Omental fat pad (tissue), 4 donors: ENCODE measurements around the genes SLC39A13, TRIM51G, OR4C6, OR5D16, OR5M8, OR5AP2, OR5AR1 and LRRC55.

GRCh38 chr11:47387779-47388593 lies 9.6 kb upstream of the SPI1 start:
- PRO-cap = no peak
- RAMPAGE, long total RNA, 4 experiments = no peak in any of the 4 experiments

- PRO-cap = bidirectional peak, plus-strand start at chr11:47408590, minus-strand start at chr11:47408352
- RAMPAGE, long total RNA, 4 experiments = no peak in any of the 4 experiments
Measured at GRCh38 chr11:47407669-47408782, at the start of gene SLC39A13. SLC39A13 (plus strand) TSS chr11:47408590.

- PRO-cap = no peak
- RAMPAGE, long total RNA, 4 experiments = no peak in any of the 4 experiments
Measured at GRCh38 chr11:47442459-47442946, 6.4 kb downstream of the RAPSN start.

GRCh38 chr11:47483289-47483693 lies 34.4 kb upstream of the RAPSN start:
- PRO-cap = no peak
- RAMPAGE, long total RNA, 4 experiments = no peak in any of the 4 experiments

GRCh38 chr11:47942028-47942772 lies 38.2 kb upstream of the PTPRJ start:
- PRO-cap = no peak
- RAMPAGE, long total RNA, 4 experiments = no peak in any of the 4 experiments

- PRO-cap = no peak
- RAMPAGE, long total RNA, 4 experiments = no peak in any of the 4 experiments
Measured at GRCh38 chr11:47950341-47950619, 30.1 kb upstream of the PTPRJ start.

- PRO-cap = no peak
- RAMPAGE, long total RNA, 4 experiments = no peak in any of the 4 experiments
Measured at GRCh38 chr11:47977582-47978069, 2.7 kb upstream of the PTPRJ start.

DNA sequence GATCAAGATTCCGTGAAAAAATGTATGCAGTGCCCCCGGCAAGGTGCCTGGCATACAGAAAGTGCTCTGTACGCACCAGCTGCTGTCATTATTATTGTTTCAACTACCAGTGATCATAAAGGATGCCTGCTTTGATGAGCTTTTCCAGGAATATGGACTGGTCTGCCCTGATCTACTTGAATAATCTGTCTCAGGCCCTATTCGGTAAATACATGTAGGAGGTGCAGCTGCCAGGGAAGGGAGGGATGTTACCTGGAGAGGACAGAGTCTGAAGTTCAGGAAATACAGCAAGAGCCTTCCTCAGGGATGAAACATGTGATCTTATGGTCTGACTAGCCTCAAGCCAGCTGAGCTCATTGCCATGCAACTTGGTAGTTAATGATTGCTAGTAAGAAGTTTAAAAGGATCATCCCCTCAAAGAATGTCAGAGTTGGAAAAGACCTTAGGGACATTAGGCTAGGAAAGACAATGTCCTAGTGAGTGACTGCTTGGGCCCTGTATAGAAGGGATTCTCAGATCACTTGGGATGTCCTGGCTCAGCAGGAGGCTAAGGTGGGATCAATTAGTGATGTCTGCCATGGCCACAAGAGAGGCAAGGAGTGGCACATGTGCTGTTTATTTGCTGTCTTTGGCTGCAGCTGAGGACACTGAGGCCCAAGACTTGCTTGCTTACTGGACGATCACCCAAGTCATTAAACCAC lies 18.4 kb downstream of the PTPRJ start:
- PRO-cap = no peak
- RAMPAGE, long total RNA, 4 experiments = no peak in any of the 4 experiments

DNA sequence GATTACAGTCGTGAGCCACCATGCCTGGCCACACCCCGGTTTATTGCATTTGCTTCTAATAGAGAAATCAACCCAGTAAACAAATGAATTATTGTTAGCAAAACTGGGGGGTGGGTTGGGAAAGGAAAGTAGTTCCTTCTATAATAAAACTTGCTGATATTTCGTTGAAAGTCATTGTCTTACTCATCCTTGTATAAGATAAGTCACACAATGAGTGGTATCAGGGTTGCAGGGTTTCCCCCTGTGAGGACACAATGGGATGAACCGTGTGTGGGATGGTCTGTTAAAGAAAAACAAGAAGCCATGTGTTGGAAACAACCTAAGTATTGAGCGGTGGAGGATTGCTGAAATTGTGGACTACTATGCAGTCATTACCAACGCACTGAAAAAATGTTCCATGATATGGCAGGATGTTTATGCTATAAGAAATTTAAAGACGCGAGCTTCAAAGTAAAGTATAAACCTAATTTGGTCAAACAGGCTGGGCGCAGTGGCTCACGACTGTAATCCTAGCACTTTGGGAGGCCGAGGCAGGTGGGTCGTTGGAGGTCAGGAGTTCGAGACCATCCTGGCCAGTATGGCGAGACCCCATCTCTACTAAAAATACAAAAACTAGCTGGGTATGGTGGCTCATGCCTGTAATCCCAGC lies 28.6 kb downstream of the PTPRJ start:
- PRO-cap = no peak
- RAMPAGE, long total RNA, 4 experiments = no peak in any of the 4 experiments

GRCh38 chr11:48015982-48016591 lies 35.7 kb downstream of the PTPRJ start:
- PRO-cap = no peak
- RAMPAGE, long total RNA, 4 experiments = no peak in any of the 4 experiments

DNA sequence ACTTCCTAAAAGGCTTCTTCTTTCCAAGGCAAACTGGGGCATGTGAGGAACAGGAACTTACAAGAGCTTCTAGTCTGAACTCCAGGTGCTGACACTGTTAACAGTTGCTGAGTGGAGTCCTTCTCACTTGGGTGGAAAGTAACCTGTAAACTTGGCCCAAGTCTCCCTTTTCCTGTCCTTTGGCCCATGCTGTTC lies 53.5 kb downstream of the PTPRJ start:
- PRO-cap = no peak
- RAMPAGE, long total RNA, 4 experiments = no peak in any of the 4 experiments

DNA sequence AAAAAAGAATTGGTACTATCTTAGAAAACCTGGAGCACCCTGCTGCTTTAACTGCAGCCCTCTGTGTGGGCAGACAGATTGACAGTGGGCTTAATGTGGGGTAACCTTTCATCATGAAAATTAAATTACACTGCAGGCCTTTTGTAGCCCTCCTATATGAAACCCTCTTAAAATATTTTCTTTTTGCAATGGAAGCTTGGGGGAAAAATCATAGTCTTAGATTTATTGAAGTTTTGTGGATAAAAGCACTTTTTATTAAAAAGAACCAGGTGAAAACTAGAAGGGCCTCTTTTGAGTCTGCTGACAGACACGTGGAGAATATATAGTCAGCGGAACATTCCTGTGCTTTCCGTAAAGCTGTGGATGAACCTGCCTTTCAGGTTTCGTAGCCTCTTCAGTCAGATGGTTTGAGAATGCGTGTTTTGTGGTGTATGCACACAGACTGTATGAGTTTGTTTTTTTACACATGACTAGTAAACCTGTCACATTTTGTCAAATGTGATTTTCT lies 69.4 kb downstream of the PTPRJ start:
- PRO-cap = no peak
- RAMPAGE, long total RNA, 4 experiments = no peak in any of the 4 experiments

DNA sequence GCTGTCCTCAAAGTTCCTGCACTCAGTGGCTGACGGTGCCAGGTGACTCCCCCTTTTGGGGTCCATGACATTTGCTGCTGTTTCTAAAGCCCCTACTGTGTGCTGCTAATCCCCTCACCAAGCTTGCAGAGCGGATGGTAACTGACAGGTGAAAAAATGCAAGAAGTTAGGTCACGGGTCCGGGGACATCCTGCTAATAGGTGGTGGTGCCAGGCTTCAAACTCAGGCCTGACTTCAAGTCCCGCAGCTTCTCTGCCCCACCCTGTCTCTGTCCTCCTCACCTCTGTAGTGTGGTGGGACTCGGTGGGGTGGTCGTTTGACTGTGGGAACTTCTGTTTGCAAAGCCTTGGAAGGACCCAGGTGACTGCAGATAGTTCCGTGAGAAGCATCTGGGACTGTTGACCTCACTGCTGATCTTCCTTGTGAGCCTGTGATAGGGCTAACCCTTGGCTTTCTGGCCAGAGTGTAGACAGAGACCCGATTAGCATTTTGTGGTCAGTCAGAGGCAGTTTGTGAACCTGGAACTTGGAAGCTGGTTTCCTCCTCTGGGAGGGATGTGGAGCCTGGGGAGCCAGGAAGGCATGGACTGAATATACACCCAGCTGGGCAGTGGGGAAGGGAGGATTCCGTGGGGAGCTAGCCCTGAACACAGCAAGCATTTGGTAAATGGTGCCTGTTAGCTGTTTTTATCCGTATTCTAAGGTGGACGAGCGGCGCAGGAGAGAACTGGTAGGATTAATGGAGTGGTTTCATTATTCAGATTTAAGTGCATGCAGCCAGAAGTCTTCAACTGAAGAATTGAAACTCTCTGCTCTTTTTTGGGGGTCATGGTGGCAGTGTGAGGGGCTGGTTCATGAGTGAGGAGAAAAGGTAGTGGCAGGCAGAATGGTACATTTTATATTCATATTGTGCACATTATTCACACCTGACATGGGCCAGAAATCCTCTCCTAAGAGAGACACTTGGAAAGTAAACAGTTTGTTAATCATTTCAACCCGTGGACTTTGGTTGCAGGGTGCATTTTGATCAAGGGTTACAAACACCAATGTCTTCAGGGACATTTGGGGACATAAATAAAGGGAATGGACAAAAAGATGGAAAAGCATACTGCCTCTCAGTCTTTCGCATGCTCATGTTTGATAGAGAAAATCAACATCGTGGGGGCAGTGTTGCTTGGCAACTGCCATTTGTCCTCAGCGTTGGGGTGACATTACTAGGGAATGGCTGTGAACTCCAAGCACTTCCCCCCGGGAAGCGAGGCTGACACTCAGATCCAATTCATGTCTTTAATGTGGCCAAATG lies 115.1 kb upstream of the OR4B1 start:
- PRO-cap = no peak
- RAMPAGE, long total RNA, 4 experiments = no peak in any of the 4 experiments

DNA sequence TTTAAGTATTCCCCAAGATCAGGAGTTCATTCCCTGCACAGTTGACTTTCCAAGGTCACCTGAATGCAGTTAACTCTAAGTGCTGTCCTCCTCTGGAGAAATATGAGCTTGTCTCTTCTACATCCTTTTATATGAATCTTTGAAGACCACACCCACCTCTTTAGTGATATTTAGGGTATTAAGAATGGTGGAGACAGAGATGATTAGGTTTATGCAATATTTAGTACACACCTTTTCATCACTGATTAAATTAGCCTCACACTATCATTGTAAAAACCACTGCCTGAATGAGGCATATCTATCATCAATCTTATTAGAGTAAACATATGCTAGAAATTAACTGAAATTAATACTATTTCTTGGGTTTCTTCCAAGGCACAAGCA lies at the start of gene TRIM51G:
Gene TRIM51G (minus strand): TSS at position 96 of the 384 bp plus-strand sequence.
- PRO-cap = no peak
- RAMPAGE, long total RNA, 4 experiments = no peak in any of the 4 experiments

DNA sequence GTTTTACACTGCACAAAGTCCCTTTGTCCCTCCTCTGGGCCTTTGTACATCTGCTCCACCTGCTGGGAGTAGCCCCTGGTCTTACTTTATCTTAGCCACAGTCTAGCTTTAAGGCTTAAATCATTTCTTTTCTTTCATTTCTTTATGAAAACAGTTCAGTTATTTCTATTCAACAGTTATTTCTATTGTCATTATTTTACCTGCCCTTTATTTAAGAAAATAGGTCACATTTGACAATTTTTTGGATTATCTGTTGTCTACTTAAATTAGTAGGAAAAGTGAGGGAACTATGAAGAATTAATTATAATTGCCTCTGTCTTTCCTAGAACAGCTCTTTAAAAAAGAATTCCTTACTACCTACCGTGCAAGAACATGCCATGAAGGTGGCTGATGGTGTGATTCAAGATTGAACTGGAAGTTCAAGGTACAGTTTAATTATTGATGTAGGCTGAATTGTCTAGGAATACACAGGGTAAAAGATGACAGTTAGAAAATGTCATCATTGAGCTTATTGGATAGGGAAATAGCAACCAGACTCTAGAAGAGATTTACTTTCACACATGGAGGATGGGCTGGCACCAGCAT lies at the start of gene OR4C6:
Gene OR4C6 (plus strand): TSS at position 377 of the 585 bp plus-strand sequence.
- PRO-cap = no peak
- RAMPAGE, long total RNA, 4 experiments = no peak in any of the 4 experiments

- PRO-cap = no peak
- RAMPAGE, long total RNA, 4 experiments = no peak in any of the 4 experiments
Measured at GRCh38 chr11:55838548-55838882, at the start of gene OR5D16. OR5D16 (plus strand) TSS chr11:55838752.

DNA sequence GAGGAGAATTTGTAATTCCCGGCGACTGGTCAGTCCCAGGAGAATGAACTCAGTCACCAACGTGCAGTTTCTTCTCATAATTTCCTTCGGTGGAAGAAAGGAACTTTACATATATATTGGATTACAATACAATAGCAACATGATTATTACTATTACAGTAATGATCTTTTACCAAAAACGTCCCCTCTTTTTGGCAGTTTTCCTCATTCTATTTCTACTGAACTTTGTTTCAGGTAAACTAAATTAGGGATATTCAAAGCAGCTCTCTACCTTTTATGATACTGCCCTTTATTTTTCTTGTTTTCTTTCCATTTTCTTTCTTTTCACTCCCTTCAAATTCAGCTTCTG lies at the start of gene OR5M8:
Gene OR5M8 (minus strand): TSS at position 78 of the 348 bp plus-strand sequence.
- PRO-cap = no peak
- RAMPAGE, long total RNA, 4 experiments = no peak in any of the 4 experiments

- PRO-cap = no peak
- RAMPAGE, long total RNA, 4 experiments = no peak in any of the 4 experiments
Measured at GRCh38 chr11:56642257-56642653, at the start of gene OR5AP2. OR5AP2 (minus strand) TSS chr11:56642439.

DNA sequence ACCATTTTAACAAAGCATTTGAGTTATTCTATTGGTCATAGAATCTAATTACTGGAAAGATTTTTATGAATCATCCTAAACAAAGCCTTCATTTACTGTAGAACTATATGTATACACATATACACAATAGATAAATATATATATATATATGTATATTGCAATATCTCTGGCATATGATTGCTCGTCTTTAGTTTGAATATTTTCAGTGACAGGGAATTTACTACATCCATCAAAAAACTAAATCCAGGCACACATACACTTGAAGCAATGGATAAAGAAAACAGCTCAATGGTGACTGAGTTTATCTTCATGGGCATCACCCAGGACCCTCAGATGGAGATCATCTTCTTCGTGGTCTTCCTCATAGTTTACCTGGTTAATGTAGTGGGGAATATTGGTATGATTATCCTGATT lies at the start of gene OR5AR1:
Gene OR5AR1 (plus strand): TSS at position 268 of the 414 bp plus-strand sequence.
- PRO-cap = no peak
- RAMPAGE, long total RNA, 4 experiments = no peak in any of the 4 experiments

DNA sequence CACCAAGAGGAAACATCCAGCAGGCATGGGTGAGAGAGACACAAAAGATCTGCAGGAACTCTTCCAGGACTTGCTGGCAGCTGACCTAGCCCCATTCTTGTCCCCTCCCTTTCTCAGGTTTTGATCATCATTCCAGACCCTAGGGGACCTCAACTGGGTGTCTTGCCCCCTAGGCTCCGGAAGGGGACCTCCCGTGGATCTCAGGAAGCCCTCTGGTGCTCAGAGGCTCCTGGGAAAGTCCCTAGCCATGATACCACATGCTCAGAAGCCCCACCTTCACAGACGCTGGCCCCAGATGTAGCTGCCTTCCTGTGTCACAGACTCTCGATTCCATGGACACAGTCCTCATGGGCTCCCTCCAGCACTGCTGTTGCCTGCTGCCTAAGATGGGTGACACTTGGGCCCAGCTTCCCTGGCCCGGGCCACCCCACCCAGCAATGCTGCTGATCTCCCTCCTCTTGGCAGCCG lies at the start of gene LRRC55:
Gene LRRC55 (plus strand): TSS at position 317 of the 468 bp plus-strand sequence.
- PRO-cap = no peak
- RAMPAGE, long total RNA, 4 experiments = no peak in any of the 4 experiments